SK-N-SH (cell line): ENCODE data around the genes MED19, OR6Q1, OR10W1, OR5B12, LPXN, OR5AN1 and OR4D11.

DNA sequence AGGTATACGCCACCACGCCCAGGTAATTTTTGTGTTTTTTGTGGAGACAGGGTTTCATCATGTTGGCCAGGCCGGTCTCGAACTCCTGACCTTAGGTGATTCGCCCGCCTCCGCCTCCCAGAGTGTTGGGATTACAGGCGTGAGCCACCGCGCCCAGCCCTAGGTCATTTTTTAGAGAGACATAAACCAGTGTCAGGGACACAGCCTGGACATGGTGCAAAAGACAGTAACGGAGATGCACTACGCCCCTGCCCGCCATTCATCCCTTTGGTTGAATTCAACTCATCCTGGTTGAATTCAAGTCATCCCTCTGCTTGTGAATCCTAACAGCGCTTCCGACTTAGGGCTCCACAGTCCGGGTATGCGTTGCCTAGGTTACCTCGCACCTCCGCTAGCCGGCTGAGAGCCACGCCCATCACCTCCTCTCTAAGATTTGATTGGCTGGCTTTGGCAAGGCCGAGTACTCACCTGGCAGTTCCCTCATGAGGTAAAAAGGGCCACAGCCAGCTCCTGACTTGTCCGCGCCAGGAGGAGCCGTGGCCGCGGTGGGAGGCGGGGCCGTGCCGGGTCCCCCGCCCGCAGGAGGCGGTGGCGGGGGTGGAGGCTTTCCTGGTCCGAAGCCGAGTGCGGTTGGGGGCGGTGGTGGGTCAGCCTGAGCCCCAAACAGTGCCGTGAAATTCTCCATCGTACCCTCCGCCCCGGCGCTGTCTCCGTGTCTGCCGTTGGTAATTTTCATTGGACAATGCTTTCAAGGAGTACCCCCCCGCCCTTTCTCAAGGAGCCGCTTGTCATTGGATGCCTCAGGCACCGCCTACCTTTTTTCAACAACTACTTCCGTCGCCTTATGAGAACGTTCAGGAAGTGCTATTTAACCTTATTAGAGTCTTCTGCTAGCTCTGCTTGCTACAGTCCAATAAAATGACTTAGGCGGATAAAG, at the start of gene MED19:
MED19 (minus strand) TSS at position 721 of the 937 bp plus-strand sequence.
- RRBS = no CpG with 5 or more reads among the region's 52 CpGs
CAGE:
- cytosol, long polyA plus RNA = start-site peak on the minus strand centred at position 538 of the sequence, 35 bp wide, 68 and 106 reads in 2 replicates; start-site peak on the minus strand centred at position 717 of the sequence, 10 bp wide, 92 and 241 reads in 2 replicates
- long polyA plus RNA = no peak
- nucleus, long polyA plus RNA = no peak

GRCh38 chr11:57741782-57742448, 624 bp downstream of the SELENOH start:
- RRBS = no CpG with 5 or more reads among the region's 35 CpGs
CAGE:
- cytosol, long polyA plus RNA = no peak
- long polyA plus RNA = no peak
- nucleus, long polyA plus RNA = no peak

GRCh38 chr11:57792821-57793519, 31.4 kb downstream of the CTNND1 start:
- RRBS = no CpG with 5 or more reads among the region's 2 CpGs
CAGE:
- cytosol, long polyA plus RNA = no peak
- long polyA plus RNA = no peak
- nucleus, long polyA plus RNA = no peak

DNA sequence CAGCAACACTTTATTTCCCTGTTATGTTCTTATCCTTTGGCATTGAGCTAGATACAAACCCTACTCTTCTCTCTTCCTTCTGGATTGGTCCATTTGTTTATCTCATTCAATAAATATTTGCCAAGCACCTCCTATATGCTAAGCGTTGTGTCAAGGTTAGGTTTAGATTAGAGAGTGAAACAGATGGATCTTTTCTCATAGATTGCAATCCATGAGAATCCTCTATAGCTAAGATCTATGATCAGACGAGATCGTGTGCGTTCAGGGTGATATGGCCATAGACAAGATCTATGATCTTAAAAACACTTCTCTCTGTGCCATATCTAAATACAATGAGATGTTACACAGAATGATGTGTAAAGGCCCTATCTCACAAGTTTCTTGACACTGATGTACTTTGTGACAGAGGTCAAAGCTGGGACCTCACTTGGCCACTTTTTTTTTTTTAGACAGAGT, 57.8 kb downstream of the CTNND1 start:
- RRBS = no CpG with 5 or more reads among the region's 4 CpGs
CAGE:
- cytosol, long polyA plus RNA = no peak
- long polyA plus RNA = no peak
- nucleus, long polyA plus RNA = no peak

DNA sequence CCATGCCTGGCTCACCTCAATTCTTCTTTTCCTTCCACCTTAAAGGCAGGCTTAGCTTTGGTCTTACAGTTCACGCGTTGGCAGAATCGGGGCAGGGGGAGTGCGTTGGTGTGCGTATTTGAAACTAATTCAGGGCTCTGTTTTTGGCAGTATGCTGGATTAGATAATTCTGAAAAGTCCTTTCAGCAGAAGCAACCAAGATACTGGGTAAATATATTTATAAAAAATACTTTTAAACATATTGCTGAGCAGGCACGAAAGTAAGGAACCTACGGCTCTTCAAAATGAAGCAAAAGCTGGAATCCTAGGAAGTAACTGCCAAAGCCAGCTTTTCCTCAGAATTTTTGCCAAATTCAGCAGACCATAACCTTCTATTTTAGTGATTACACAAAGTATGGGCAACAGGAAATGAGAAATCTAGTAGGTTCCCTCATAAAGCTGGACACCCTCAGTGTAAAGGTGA, 60.6 kb downstream of the CTNND1 start:
- RRBS = no CpG with 5 or more reads among the region's 7 CpGs
CAGE:
- cytosol, long polyA plus RNA = no peak
- long polyA plus RNA = no peak
- nucleus, long polyA plus RNA = no peak

DNA sequence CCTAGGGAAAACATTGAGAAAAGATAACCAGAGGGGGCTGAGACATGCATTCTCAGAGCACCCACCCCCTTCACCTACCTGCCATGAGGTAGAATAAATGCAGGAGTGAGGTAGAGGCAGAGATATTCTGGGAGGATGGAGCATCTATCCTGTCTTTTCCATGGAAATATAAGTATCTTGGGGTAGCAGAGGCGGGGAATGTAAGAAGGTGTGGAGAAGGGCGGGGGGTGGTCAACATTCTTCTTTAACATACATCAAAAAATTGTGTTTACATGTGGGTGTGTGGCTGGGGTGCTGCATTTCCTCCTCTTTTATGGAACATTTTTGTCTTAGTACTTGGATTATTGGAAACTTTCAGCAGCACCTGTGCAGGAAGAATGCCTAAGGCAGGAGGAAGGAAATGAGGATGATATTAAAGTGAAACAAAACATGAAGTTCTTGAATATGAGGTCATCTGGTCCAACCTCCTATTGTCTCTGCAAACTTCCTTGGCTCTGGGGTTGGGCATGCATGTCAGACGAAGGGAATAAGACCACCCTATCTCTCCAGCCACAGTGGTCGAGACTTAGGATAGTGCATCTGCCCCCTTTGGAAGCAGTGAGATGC, 20.8 kb upstream of the OR9Q1 start:
- RRBS = no CpG with 5 or more reads among the region's 4 CpGs
CAGE:
- cytosol, long polyA plus RNA = no peak
- long polyA plus RNA = no peak
- nucleus, long polyA plus RNA = no peak

GRCh38 chr11:58024100-58024663, 501 bp downstream of the OR9Q1 start:
- RRBS = no CpG with 5 or more reads among the region's 12 CpGs
CAGE:
- cytosol, long polyA plus RNA = no peak
- long polyA plus RNA = no peak
- nucleus, long polyA plus RNA = no peak

GRCh38 chr11:58030720-58031223, at the start of gene OR6Q1:
Gene OR6Q1, plus strand, starts transcription at chr11:58030953.
- RRBS = no CpG with 5 or more reads among the region's 2 CpGs
CAGE:
- cytosol, long polyA plus RNA = no peak
- long polyA plus RNA = no peak
- nucleus, long polyA plus RNA = no peak

GRCh38 chr11:58268016-58268664, at the start of gene OR10W1:
Gene OR10W1, minus strand, starts transcription at chr11:58268260.
- RRBS = no CpG with 5 or more reads among the region's 3 CpGs
CAGE:
- cytosol, long polyA plus RNA = no peak
- long polyA plus RNA = no peak
- nucleus, long polyA plus RNA = no peak

GRCh38 chr11:58442171-58442544, at the start of gene OR5B12:
Gene OR5B12, minus strand, starts transcription at chr11:58442236.
CAGE:
- cytosol, long polyA plus RNA = no peak
- long polyA plus RNA = no peak
- nucleus, long polyA plus RNA = no peak

DNA sequence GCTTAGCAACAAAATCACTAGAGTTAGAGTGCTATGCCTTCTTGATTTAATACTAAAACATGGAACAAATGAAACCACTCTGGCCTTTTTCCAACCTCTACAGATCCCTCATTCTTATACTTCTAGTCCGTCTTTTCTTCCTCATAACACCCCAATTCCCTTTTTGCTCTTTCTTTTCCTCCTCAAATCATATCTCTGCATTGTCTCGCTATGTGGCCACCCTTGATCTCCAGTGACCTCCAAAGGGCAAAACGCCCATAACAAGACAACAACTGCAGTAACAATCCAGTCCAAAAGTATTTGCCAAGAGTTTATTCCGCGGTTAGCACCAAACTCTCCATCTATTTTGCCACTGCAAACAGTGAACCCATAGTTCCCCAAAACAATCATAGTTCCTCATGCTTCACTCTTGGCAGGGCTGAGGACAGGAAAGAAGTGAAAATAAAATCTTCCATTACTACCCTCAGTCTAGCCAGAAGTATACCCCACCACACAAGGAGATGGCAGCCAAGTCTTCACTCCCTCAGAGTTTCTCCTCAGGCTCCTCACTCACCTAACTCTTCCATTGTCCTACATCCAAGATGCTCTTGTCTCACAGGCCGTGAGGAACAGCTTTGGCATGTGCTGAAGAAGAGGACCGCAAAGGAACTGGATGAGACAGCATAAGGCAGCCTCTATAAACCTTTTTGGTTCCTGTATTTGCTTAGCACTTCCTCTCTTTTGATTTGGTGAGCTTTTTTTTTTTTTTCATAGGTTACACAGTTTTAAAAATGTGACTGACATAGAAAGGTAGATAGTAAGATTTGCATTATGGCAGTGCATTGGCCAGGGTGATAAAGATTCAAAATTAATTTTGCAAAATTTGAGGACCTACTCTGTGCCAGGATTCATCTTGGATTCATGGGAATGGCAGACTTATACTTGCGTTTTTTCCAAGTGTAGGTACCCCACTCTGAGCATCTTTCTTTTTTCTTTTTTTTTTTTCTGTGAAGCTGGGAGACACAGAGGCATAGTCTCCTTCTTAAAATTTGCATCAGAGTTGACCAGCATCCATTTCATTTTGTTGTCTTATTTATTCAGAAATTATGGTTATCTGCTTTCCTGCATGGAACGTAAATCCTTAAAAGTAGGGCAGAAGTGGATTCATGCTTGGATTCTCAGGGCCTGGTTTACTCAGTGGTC, at the start of gene LPXN:
LPXN (minus strand) TSS at position 650 of the 1,182 bp plus-strand sequence.
- RRBS = no CpG with 5 or more reads among the region's 9 CpGs
CAGE:
- cytosol, long polyA plus RNA = no peak
- long polyA plus RNA = no peak
- nucleus, long polyA plus RNA = no peak

GRCh38 chr11:58592572-58593269, 13.9 kb downstream of the ZFP91 start:
- RRBS = no CpG with 5 or more reads among the region's 6 CpGs
CAGE:
- cytosol, long polyA plus RNA = no peak
- long polyA plus RNA = no peak
- nucleus, long polyA plus RNA = no peak

- RRBS = no CpG with 5 or more reads among the region's 5 CpGs
CAGE:
- cytosol, long polyA plus RNA = no peak
- long polyA plus RNA = no peak
- nucleus, long polyA plus RNA = no peak
Measured at GRCh38 chr11:58998811-58999695, 59.8 kb downstream of the GLYATL1 start.

DNA sequence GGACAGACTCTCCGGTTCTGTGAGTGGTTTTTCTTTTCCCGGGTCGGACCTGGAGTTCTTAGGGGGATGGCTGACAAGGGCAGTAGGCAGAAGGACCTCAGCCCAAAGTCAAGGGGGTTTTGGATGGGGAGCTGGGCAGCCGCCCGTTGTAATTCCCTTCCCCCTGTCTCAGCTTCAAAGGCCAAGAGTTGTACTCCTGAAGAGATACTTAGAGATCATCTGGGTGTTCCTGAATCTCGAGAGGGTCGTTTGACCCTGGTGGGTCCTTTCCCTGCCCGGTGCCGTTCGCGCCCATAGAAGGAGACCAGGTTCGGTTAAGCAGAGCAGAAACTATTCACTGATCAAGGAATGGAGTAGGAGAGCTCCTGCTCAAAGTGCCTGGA, 232 bp downstream of the FAM111B start:
- RRBS = no CpG with 5 or more reads among the region's 12 CpGs
CAGE:
- cytosol, long polyA plus RNA = no peak
- long polyA plus RNA = no peak
- nucleus, long polyA plus RNA = no peak

GRCh38 chr11:59148432-59149130, 5.9 kb downstream of the FAM111A start:
- RRBS = no CpG with 5 or more reads among the region's 9 CpGs
CAGE:
- cytosol, long polyA plus RNA = no peak
- long polyA plus RNA = no peak
- nucleus, long polyA plus RNA = no peak

DNA sequence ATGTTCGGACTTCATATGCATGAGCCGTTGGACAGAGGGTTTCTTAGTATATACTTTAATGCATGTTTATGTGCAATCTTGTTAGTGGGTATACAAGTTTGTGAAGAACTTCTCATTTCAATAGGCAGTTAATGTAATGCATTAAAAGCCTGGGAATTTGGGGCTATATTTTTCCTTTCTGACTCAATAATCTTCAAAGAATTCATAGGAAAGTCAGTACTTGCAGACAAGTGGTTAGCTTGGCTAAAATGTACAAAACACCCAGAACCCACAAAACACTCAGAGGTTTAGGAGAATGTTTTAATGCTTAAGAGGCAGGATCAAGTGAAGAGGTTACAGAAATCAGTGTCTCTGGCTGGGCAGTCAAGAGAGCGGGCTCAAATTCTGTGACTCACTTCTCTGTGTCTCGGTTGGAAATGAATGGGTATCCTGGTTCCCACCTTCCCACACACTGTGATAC, 3.9 kb downstream of the MPEG1 start:
- RRBS = no CpG with 5 or more reads among the region's 4 CpGs
CAGE:
- cytosol, long polyA plus RNA = no peak
- long polyA plus RNA = no peak
- nucleus, long polyA plus RNA = no peak

GRCh38 chr11:59210549-59211624, 1.8 kb downstream of the MPEG1 start:
- RRBS = 48% methylated on average over 5 of the region's 21 CpGs
CAGE:
- cytosol, long polyA plus RNA = no peak
- long polyA plus RNA = no peak
- nucleus, long polyA plus RNA = no peak

- RRBS = no CpG with 5 or more reads among the region's 3 CpGs
CAGE:
- cytosol, long polyA plus RNA = no peak
- long polyA plus RNA = no peak
- nucleus, long polyA plus RNA = no peak
Measured at GRCh38 chr11:59358605-59359075, at the start of gene OR5AN1. Gene OR5AN1, plus strand, starts transcription at chr11:59358895.

DNA sequence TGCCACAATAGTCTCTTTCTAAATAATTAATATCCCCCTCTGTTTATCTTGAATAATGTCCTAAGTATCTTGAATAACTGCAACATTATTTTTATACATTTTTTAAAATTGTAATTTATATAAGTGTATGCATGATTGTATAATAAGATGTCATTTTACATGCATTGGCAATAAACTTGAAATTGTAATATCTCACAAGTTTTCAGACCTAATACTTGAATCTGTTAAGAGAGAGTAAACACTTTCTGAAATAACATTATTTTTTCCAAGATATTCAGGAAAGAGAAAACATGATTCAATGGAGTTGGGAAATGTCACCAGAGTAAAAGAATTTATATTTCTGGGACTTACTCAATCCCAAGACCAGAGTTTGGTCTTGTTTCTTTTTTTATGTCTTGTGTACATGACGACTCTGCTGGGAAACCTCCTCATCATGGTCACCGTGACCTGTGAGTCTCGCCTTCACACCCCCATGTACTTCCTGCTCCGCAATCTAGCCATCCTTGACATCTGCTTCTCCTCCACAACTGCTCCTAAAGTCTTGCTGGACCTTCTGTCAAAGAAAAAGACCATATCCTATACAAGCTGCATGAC, at the start of gene OR4D11:
OR4D11 (plus strand) TSS at position 299 of the 594 bp plus-strand sequence.
- RRBS = no CpG with 5 or more reads among the region's 4 CpGs
CAGE:
- cytosol, long polyA plus RNA = no peak
- long polyA plus RNA = no peak
- nucleus, long polyA plus RNA = no peak

DNA sequence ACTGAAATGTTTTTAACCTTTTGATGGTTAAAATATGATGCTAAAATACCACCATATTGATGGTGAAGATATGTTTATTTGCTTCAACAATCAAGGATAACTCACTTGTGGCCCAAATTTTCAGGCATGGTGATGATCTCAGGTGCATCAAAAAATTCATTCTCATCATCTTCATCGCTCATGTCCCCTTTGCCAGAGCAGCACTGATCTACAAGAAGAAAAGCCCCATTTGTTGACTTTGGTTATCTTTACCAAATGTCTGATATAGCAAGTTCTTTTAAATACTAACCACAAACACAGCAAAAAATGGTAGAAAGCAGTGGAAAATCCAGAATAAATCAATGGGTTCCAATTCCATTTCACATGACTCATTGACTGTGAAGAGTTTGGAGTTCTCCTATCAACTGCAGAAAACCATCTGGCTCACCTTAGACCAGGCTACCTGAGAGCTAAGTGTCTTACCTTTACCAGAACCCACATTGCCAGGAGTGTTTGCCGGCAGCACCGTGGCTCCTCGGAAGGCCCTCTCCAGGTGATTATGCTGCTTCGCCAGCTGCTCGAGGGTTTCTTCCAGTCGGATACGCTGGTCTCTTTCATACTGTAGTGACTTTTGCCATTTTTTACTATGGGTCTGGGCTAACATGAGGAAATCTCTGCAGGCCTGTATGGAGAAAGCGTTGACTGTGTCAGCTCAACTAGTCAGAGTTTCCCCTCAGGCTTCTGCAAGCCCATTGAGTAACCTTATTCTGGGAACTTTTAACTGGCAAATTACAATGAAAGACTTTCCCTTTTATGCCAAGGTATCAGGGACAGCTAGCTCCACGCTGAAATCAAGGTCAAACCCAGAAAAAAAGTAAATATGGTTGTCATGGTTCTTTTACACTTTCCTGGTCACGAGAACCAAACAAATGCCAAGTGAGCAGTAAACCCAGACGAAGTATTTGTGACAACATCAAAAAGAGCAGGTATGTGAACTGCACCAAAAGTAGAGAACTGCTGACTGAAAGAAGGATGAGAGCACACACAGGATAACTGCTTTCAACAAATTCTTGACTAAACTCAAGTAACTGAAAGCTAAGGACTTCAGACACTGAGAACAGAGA, 14.0 kb downstream of the OSBP start:
- RRBS = no CpG with 5 or more reads among the region's 12 CpGs
CAGE:
- cytosol, long polyA plus RNA = no peak
- long polyA plus RNA = no peak
- nucleus, long polyA plus RNA = no peak